Smooth muscle cell (in vitro differentiated cells): ENCODE measurements around a stretch of chr2.

DNA sequence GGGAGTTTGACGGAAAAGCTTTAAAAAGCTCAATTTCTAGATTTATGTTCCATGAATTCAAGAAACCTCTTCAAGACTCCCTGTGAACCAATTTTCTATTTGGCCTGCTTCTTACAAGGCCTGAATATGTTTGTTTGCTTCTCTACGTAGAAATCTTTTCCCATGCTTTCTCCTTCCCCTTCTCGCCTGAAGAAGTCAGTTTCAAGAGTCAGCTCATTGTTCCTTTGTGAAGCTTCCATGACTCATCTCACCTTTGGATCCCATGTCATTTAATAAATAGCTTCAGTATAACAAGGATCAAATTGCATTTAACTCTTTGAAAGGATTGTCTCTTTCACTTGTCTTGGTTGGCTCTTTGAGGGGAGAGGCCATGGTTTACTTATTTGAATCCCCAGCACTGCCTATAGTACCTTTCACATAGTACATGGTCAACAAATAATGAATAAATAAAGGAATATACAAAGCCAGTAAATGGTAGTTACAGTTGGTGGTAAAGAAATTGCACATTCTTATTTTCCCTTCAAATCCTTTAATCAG, 28.5 kb downstream of the CPS1 start:
- RAMPAGE, long total RNA = no peak

DNA sequence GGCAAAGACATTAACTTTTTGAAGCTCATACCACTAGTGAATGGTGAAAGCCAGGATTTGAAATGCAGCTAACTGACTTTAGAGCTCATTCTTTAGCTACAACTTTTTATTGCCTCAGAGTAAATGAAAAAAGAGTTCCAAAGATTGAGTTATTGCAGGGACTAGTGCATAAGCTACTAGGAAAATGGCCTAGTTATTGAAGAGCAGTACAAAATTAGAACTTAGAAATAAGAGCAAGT, 117.5 kb downstream of the CPS1 start:
- RAMPAGE, long total RNA = no peak

DNA sequence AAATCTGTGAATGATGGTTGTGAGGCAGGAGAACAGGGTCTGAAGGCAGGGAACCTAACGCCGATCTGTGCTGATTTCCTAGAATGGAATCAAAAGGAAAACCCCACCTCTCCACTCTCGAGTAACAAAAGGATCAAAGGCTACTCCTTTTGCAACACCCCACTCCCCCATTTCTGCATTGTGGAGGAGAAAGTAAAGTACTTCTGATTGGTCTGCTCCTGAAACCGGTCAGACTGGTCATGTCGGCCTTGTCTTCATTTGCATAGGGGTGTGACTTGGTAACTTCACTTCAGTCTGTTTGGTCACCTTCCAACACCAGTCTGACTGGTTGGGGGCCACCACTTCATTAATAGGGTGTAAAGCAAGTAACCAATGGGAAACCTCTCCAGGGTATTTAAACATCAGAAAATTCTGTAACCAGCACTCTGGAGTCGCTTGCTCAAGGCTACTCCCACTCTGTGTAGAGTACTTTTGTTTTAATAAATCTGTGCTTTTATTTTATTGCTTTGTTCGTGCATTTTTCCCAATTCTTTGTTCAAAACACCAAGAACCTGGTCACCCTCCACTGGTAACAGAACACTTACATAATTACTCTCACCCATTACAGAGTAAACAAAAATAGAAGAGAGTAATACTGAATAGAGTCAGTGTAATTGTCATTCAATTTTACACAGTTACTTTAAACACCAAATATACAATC, 771.8 kb downstream of the ERBB4 start:
- RAMPAGE, long total RNA = no peak

DNA sequence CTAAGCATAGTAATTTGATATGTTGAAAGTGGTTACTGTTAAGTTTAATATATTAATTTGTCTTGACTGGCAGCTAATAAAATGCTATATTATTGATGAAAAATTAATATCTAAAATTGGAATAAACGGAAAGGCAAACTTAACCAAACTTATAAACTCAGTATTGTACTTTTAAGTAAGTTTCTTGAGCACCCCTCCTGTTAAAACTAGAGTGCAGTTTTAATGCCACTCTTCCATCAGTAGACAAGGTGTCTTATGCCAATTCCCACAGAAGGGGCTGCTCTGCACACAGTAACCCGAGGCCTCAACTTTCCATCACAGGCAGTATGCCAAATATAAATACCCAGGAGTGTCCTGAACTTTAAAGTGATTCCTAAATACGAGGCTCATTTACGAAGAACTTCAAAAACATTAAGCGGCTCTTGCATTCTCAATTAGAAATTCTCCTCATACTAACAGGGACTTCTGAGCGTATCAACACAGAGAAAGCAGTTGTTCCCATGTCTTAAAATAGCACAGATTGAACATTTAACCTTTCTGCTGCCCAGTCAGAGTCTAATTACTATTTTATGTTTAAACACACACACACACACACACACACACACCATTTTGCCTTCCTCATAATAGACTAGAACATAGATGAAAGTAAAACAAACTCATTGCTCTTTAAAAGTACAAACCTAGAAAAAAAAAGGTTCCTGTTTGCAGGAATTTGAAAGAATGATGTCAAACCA, 638.6 kb downstream of the ERBB4 start:
- RAMPAGE, long total RNA = no peak

DNA sequence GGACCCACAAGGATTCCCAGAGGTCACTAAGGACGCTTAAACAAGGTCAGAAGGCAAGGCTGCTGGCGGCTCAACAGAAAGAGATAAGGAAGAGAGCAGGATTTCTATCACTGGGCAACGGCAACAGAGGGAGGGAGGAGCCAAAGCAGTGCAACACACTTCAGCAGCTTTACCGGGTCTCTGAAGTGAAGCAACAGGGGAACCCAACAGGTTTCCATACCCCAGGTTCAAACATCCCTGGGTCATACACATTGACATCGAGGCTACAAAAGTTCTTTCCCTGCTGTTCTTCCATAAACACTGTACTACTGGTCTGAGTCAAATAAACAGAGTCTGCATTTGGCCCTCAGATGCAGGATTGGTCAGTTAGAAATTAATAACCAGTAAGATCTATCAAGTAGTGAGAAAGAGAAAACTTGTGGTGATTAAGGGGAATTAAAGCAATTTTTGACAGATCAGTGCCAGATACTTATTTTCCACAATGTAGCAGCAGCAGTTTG, 85.2 kb downstream of the IKZF2 start:
- RAMPAGE, long total RNA = no peak

- RAMPAGE, long total RNA = no peak
Observed at GRCh38 chr2:213137602-213138097, 13.8 kb downstream of the IKZF2 start.

DNA sequence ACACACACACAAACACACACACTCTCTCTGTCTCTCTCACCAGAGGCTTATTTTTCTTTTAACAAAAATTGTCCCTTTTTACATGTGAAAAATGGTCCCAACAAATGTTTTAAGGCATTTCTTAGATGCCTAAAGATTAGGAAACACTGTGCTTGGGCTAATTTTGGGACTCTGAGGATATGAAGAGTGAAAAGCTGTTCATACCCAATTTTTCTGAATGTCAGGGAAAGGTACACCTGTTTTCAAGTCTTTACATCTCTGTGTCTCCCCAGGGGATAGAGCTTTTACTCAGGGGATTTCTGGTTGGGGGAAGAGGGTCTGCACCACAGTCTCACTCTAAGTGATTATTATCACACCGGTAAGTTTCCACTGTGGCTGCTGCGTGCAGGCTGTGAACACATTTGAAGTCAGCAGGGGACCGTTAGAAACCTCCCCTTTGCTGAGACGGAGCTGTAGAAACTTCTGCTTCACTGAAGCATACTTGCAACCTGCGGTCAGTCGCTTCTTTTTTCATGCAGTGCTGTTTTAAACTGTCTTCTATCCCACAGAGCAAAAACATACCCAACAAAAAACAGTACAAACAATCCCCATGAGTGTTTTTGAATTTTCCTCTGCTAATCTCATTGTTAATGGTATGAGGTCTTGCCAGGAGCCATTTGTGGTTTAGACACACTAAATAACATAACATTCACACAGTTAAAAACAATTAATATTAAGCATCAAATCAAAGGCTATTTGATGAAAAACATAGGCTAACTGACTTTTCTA, 51.2 kb upstream of the SPAG16 start:
- RAMPAGE, long total RNA = no peak

DNA sequence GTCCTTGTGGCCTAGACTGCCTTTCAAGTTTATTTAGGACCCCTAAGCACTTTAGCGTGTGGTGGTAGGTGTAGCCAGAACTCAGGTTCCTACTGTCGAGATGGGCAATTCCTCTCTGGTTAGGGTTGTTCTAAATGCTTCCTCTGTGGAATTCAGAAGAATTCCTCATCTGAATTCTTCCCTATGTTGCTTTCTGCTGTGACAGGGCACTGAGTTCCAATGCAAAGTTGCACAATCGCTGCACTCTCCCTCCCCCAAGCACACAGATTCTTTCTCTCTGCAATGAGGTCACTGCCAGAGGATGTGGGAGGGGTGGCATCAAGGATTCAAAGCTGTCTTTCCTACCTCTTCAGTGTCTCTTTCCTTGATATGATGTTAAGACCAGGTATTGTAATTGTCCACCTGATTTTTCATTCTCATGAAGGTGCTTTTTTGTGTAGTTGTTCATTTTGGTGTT, 54.9 kb downstream of the VWC2L start:
- RAMPAGE, long total RNA = no peak

GRCh38 chr2:215365517-215366115, 53.8 kb downstream of the ATIC start:
- RAMPAGE, long total RNA = no peak

DNA sequence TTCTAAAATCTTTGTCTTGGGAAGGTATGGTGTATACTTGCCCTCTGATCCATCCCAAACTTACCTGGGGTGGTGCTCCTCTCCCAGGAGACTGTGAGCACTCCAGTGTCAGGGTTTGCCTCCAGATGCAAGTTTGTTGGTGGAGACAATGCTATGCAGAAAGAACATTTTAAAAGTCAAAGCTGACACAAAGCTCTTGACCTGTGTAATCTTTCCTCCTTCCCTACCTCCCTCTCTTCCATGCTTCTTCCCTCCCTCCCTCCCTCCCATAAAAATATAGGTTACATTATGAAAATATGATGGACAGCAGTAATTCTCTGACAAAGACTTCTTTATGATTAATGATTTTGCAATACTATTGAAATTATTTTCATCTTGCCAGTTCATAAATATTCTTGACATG, 38.8 kb downstream of the FN1 start:
- RAMPAGE, long total RNA = no peak

DNA sequence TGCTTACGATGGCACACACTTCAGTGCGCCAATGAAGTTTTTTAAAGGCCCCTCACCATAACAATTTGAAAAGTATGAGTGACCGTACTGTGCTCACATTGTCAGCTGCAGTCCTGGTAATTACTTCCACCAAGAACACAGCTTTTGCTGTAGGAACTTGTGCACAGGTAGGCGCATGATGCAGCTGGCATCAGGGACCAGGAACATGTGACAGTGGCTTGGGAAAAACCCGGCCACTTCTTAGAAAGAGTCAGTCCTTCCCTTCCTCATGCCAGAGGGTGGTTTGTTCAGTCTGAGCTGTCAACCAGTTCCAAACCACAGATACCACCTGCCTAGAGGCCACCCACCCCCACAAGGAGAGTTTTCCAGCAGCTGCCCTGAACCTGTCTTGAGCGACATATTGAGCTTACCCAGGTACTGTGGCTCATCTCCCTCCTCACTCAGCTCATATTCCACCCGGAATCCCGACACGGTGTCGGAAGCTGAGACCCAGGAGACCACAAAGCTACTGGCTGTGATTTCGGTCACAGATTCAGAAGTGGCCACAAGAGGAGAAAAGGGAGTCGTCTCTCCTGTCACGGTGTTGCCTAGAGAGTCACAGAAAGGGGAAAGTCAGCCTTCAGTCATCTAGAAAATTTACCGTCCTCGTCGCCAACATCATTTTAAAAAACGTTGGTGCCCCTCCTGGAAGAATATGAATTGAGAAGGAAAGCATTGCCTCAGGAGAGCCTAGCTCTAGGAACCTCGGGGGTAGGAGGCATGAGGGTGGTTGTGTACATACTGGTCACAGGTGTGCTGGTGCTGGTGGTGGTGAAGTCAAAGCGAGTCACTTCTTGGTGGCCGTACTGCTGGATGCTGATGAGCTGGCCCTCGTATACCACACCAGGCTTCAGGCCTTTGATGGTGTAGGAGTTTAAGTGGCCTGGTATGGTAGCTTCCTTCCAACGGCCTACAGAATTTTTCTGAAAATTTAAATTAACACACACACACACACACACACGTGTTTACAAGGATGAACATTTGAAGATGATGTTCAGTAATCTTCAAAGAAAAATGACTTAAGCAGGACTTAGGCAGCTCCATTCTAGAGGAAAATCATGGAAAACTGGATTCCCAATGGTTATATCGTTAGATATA, 26.3 kb downstream of the FN1 start:
- RAMPAGE, long total RNA = no peak

DNA sequence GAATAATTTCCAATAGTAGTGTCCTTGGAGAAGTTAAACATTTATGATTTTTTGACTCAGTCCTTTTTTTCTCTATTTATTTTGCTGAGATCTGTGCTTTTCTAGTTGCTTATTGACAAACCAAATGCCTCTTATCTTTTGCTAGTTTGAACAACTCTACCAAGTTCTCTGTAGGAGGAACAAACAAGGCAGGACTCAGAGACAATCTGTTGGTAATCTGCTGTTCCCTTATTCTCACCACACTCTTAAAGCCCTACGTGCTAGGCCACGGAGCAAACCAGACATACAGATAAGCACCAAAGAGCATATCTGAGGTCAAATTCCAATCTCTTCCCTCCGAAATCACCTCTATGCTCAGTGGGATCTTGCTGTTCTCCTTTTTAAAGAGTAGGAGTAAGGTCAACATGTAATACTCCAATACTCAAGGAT, 18.5 kb downstream of the FN1 start:
- RAMPAGE, long total RNA = no peak

GRCh38 chr2:215431030-215431385, 4.9 kb downstream of the FN1 start:
- RAMPAGE, long total RNA = no peak

DNA sequence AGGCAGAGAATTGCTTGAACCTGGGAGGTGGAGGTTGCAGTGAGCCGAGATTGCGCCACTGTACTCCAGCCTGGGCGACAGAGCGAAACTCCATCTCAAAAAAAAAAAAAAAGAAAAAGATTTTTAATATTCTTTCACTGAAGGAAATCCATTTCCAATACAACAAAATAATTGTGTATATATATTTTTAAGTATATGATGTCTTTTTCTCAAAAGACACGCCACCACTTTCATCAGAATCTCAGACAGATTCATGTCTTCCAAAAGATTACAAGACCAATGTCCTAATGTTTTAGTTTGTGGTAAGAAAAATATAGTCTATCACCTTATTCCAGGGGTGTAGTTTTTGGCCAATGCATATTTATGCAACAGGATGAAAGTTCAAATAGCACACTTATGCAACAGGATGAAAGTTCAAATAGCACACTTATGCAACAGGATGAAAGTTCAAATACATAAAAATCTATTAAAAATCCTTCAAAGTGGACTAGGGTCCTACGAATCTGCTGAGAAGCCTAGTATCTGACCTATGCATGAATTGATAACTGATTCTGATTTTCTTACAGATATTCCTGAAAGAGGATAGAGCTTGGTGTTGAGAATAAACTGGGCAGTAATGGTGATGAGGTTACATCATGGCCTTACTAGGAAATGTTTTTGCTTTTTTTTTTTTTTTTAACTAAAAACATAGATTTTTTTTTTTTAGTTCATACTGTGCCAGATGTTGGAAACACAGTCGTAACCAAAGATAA, 2.9 kb downstream of the PECR start:
- RAMPAGE, long total RNA = no peak

DNA sequence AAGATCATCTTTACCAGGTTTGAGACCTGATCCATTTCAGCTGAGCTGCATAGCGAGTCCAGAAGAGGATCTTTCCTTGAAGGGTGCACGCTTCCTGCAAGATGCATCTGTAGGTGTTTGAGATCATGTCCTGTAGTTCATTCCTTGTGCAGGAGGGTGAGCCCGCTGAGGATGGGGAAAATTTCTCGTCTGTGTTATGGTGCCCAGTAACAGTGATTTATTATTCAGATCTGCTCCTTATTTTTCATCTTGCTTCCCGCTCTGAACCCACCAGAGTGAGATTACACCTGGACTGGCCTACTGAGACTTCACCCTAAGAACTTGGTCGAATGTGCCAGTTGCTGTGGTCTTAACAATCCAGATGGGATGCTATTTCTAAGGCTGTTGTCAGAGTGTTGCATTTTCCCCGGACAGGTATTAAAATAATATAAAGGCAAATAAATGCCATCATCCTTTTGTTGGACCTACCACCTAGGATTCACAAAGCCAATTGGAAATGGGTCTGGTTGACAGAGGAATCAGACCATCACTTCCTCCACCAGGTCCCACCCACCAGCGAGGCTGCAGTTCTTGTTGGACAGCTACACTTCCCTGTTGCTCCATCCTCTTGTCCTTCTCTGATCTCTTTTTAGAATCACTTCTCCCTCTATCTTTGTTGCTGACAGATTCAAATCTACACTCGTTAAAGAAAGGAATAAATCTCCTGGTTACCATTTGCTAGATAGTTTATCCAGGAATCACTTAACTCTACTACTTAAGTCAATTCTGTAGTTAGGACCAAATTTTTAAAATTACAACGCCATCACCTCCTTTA, 952 bp downstream of the TMEM169 start:
- RAMPAGE, long total RNA = no peak

GRCh38 chr2:216084448-216084924, 2.8 kb downstream of the TMEM169 start:
- RAMPAGE, long total RNA = no peak

- RAMPAGE, long total RNA = no peak
Observed at GRCh38 chr2:216499671-216500628, 1.3 kb downstream of the RPL37A start.

DNA sequence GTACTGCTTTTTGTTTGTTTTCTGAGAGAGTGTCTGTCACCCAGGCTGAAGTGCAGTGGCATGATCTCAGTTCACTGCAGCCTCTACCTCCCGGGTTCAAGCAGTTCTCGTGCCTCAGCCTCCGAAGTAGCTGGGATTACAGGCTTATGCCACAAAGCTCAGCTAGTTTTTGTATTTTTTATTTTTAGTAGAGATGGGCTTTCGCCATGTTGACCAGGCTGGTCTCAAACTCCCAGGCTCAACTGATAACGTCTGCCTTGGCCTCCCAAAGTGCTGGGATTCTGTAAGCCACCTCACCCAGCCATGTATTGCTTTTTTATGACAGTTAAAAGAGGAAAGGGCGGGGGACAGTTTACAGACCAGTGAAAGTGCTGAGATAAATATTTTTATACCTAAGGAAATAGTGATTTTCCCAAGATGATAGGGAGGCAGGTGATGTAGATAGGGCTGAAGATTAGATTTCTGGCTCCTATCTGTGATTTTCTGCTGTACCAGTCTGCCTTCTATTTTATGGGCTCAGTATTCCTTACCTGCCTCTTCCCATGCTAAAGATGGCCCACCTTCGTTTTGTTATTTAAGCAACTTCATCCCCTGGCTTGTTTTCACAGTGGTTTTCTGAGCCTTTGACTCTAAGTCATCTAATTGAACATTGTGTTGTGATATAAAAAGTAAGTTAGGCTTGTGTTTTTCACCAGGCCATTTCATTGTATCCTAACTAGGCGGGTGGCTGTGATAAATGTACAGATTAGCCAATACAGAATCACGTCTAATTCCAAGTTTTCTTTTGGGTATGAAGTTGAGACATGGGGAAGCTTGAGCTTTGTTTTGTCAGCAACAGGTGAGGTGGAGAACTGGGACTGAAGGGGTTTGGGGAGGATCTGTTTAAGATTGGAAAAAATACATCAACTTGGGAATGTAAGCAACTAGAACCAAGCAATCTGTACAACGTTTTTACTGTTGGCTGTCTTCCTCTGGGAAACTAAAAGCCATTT, 5.0 kb downstream of the RPL37A start:
- RAMPAGE, long total RNA = no peak

DNA sequence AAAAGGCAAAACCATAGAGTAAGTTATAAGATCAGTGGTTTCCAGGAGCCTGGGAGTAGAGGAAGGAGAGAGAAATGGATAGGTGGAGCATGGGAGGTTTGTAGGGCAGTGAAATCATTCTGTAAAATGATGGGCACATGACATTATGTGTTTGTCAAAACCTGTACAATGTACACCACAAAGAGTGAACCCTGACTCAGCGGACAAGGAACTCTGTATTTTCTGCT, 61.8 kb upstream of the IGFBP2 start:
- RAMPAGE, long total RNA = no peak

- RAMPAGE, long total RNA = no peak
Observed at GRCh38 chr2:216571743-216571965, 61.6 kb upstream of the IGFBP2 start.